ENCODE measurements around the genes C1orf105 and SLC9C2.

GRCh38 chr1:170738456-170739169 is 74.7 kb downstream of the PRRX1 start:
- PRO-cap = no peak

DNA sequence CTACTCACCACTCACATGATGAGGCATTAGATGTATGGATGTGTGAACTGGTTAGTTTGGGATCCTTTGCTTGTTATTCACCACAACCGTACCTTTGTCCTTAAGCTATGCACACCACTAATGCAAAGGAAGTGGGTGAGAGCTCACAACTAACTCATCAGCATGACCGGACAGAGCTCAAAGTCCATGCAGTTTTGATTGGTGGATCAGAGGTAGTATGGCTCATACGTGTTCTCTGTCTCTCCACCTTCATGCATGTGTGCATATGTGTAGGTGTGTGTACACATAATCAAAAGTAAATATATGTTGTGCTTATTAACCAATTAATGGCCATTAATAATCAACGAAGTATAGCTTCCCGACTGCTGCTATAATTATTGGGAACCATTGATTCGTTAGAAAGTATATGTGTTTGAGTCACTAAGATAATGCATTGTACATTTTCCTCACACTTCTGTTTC is 43.4 kb upstream of the MROH9 start:
- PRO-cap = no peak

DNA sequence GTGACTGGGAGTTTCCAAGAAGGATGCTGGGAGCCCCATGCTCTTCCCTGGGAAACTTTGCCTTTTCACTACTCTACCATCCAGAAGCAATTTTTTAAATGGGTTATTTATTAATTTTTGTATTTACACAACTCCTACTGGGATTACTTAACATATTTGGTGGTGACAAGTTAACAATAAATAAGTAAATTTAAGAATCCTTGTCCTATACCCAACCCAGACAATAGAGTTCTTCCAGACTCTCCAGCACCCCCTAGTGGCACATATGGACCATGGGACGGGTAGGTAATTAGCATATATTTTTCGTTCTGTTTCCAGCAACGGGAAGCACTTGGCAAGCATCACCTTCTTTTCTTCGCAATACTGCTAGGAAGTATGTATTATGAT is 3.5 kb downstream of the FMO2 start:
- PRO-cap = no peak

- PRO-cap = no peak
Measured at GRCh38 chr1:171257691-171258311, 9.5 kb downstream of the FMO1 start.

GRCh38 chr1:171484848-171485235 is 488 bp upstream of the PRRC2C start:
- PRO-cap = no peak

- PRO-cap = no peak
Measured at GRCh38 chr1:171487887-171488322, 2.6 kb downstream of the PRRC2C start.

DNA sequence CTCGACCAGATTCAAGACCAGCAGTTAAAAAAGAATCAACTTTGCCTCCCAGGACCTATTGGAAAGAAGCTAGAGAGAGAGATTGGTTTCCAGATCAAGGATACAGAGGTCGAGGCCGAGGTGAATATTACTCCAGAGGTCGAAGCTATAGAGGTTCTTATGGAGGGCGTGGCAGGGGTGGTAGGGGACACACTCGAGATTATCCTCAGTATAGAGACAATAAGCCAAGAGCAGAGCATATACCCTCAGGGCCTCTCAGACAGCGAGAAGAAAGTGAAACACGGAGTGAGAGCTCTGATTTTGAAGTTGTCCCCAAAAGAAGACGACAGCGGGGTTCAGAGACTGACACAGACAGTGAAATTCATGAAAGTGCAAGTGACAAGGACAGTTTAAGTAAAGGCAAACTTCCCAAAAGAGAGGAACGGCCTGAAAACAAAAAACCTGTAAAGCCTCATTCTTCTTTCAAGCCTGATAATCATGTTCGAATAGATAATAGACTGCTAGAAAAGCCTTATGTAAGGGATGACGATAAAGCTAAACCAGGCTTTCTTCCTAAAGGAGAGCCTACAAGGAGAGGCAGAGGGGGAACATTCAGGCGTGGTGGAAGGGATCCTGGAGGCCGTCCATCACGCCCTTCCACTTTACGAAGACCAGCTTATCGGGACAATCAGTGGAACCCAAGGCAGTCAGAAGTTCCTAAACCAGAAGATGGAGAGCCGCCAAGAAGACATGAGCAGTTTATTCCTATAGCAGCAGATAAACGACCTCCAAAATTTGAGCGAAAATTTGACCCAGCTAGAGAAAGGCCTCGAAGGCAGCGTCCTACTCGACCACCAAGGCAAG is 55.8 kb downstream of the PRRC2C start:
- PRO-cap = no peak

DNA sequence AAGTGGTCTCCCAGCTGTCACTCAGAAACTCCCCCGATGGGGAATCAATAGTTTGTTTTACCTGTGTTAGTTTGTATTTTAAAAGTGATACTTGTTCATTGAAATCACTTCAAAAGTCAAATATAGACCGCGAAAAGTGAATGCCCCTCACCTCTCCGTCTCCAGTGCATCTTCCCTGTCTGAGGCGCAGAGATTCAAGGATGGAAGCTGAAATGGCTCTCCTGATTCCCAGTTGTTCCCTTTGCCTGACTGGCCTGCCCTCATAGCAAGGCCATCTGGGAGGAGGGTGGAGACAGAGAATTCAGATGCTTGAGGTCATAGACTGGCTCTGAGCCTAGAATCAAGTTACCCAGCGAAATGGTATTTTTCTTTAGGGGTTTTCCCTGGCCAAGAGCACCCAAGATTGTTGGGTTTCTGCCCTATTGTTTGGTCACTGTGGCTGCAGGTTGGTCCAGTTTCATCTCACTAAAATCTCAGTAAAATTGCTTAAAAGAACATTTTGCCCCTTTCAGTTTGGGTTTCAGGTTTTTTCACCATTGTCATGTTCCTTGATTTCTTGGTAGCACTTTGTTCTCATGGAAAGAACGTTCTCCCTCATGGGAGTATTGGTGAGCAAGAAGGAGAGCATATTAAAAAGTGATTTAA is 7.2 kb downstream of the METTL13 start:
- PRO-cap = no peak

DNA sequence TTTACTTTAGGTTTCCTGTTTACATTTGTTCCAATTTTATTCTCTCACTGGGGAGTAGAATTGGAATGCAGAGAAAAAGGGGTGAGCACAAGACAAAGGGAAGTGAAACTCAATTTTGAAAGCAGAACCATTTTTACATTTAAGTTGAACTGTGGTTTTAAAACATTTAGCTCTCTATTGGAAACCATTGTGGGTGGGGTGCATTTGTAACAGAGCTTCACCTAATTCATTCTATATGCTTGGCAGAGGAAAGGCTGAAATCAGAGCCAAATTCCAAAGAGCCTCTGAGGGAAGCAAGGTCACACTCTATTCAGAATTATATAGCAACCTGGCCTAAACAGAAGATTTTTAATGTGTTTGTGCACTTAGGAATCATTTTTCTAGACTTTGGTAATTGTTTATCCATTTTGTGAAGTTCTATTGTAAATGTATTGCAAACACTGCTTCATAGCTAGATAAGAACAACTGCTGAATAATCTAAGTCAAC is 235.2 kb upstream of the C1orf105 start:
- PRO-cap = no peak

- PRO-cap = no peak
Measured at GRCh38 chr1:172315219-172315737, 105.2 kb upstream of the C1orf105 start.

DNA sequence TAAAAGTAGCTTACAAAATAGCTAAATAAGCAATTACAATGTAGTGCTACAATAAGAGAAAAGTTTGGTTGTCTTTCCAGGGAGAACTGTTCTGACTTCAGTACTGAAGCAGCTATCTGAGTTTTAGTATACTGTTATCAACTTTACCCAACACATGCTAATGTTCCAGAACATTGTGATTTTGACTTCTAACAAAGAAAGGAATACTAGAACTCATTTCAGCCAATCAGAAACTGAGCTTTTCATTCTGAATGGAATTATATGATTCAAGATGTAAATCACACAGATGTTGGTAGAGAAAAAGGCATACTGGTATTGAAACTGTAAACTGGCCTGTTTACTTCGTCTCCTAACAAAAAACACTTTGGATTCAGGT is at the start of gene C1orf105:
Gene C1orf105 (plus strand): TSS at position 269 of the 376 bp plus-strand sequence.
- PRO-cap = no peak

DNA sequence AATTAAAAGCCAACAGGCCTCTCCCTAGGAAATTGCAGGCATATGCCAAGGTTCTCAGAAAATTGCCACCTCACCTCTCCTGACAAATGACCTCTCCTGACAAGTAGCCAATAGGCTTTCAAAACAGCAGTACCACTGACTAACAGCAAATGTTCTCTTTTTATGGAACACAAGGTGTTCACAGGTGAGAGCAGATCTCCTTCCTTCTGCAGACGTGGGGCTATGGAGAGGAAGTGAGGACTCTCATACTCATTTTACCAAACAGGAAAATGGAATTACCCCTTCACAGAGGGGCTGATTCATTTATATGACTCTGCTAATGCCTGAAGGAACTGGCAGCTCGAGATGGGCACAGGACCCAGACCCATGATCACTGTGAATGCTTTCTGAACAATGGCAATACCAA is 32.7 kb upstream of the SUCO start:
- PRO-cap = no peak

DNA sequence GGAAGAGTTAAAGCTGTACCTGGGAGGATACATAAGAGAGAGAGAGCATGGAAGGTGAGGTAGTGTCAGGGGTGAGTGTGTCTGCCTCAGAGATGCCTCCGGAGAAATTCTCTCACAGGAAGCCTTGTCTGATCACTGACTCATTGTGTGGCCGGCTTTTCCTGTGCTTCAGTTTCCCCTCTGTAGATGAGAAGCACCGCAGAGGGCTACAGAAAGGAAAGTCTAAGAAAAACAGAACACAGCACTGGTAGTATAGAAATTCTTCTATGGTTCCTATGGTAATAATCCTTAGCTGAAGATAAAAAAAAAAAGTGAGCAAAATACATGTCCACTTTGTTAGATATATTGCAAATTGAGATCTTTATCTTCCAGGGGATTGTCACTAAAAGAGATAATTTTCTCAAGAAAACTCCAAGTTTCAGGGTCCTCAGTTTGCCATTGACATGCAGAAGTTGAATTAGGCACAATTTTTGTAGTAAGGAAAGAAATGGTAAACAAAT is 40.4 kb downstream of the FASLG start:
- PRO-cap = no peak

- PRO-cap = no peak
Measured at GRCh38 chr1:172746245-172746667, 87.4 kb downstream of the FASLG start.

DNA sequence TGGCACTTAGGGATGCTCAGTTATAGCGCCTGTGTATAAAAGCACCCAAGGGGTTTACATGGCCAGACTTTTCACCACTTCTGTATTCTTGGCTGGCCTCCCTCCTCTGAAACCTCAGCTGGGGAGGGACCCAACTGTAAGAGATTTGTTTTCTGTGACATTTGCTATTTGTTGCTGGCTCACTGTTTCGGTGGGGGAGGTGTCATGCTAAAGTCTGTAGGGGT is 159.9 kb downstream of the FASLG start:
- PRO-cap = no peak

GRCh38 chr1:173406418-173407303 is 70.5 kb upstream of the PRDX6 start:
- PRO-cap = no peak

- PRO-cap = no peak
Measured at GRCh38 chr1:173418321-173418709, 58.8 kb upstream of the PRDX6 start.

DNA sequence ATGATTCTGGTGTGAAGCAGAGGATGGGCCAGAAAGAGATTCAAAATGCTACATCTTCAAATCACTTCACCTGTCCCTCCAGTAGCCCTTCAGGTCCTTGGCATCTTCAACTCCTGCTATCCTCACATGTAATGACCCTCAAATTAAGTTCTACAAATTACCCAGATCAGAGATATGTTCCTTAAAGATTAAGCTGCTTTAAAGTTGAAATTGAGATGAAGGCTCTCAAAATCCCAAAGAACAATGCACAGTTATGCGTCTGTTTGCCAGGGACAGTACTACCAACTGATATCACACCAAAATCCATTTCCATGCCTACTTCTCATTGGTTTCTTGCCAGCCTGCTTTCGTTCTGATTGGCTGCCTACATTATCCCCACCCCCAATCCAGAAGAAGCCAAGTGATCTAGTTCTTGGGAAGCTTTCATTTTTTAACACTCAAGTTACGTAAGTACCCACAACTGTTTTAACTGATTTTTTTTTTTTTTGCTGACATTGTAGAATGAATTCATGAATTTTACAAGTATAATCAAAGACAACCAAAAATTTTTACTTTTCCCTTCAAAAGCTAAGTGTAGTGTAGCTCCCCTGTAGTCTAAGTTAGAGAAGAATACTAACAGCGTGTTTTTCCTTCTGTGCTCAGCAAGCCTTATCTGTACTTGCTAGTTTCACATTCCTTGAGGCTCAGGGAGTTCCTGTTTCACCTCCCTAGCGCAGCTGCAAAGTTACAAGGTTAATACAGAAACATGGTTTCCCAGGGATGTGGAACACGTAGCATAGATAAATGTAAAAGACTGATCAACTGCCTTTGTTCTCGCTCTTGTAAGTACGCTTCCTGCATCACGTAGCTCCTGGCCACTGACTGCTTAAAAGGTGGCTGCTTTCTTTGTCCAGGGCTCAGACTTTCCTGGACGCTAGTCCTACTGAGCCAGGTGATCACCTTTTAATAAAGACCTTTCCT is at the start of gene SLC9C2:
Gene SLC9C2 (minus strand): TSS at position 287 of the 960 bp plus-strand sequence.
- PRO-cap = no peak

DNA sequence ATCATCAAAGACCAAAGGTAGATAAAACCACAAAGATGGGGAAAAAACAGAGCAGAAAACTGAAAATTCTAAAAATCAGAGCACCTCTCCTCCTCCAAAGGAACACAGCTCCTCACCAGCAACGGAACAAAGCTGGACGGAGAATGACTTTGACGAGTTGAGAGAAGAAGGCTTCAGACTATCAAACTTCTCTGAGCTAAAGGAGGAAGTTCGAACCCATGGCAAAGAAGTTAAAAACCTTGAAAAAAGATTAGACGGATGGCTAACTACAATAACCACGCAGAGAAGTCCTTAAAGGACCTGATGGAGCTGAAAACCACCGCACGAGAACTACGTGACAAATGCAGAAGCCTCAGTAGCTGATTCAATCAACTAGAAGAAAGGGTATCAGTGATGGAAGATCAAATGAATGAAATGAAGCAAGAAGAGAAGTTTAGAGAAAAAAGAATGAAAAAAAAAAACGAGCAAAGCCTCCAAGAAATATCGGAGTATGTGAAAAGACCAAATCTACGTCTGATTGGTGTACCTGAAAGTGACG is 12.0 kb downstream of the KLHL20 start:
- PRO-cap = no peak

- PRO-cap = no peak
Measured at GRCh38 chr1:173823790-173824062, 747 bp upstream of the DARS2 start.

Measured in aorta (tissue), 1 donor.